Measurements from ENCODE around the gene DHCR7.

DNA sequence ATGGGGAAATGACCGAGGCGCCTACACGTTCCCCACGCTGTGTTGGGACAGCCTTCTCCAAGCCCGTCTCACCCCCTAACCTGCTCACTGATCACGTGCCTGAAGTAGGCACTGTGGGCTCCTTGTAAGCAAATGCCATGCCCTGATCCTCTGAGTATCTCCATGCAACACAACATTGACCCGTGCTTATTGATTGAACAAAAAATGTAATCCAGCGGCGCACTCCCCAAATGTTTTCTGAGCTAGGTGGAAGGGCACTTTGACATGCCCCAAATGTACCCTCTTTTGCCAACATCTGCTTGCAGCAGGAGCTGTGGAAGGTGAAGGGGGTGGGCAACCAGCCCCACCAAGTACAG, 268.3 kb downstream of the CTTN start:
- PRO-cap, 3 experiments = no peak in any of the 3 experiments
- RAMPAGE, long total RNA = no peak
- RRBS, 2 experiments = no CpG with 5 or more reads among the region's 9 CpGs

DNA sequence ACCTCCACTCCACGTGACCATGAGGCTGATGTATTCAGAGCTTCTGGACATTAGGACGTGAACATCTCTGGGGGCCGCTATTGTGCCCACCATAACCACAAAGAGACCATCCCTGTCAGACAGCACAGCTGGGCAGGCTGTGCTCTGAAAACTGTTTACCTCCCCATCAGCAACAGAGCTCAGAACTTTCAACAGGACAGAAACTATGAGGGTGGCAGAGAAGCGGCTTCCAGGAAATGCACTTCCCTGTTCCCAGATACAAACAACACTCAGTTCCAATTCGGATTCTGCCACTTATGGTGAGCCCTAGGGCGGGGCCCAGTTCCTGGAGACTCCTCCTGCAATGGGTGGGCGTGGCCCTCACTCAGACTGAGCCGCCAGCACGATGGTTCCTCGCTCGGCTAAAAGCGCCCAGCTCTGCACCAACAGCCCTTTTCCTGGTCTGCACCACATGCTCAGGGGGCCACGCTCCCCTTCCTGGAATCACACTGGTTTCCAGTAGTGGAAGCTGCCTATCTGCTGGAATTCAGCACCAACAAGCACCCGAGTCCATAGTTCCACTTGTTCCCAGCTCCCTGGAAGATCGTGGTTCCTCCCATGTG, 314.1 kb downstream of the CTTN start:
- PRO-cap, 3 experiments = no peak in any of the 3 experiments
- RAMPAGE, long total RNA = no peak
- RRBS, 2 experiments = no CpG with 5 or more reads among the region's 15 CpGs

- PRO-cap, 3 experiments = no peak in any of the 3 experiments
- RAMPAGE, long total RNA = no peak
- RRBS, 2 experiments = no CpG with 5 or more reads among the region's 25 CpGs
These were observed 421.9 kb downstream of the CTTN start for GRCh38 chr11:70820284-70820619.

DNA sequence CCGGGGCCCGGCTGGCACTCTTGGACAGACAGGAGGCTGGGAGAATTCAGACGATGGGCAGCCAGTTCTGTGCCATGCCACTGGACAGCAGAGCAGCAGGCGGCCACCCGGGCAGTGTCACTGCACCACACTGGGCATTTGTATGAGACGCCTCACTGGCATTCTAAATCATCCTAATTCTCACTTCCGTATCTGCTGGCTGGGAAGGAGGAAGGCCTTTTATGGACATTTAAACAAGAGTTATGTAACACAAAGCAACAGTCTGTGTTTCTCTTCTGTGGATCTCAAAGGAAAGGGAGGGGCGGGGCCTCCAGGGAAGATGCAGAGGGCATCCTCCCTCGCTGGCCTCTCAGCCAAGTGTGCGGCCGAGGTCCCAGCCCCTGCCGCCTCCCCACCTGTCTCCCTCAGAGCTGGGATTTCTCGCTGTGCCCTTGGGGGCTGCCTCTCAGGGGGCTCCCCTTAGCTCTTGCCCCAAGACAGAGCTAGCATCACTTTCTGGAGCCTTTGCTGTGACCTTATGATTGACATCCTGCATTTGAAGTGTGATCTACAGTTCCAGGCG, 350.2 kb downstream of the SHANK2 start:
- PRO-cap, 3 experiments = no peak in any of the 3 experiments
- RAMPAGE, long total RNA = no peak
- RRBS, 2 experiments = 17 to 28% methylated on average over 3 of the region's 14 CpGs

DNA sequence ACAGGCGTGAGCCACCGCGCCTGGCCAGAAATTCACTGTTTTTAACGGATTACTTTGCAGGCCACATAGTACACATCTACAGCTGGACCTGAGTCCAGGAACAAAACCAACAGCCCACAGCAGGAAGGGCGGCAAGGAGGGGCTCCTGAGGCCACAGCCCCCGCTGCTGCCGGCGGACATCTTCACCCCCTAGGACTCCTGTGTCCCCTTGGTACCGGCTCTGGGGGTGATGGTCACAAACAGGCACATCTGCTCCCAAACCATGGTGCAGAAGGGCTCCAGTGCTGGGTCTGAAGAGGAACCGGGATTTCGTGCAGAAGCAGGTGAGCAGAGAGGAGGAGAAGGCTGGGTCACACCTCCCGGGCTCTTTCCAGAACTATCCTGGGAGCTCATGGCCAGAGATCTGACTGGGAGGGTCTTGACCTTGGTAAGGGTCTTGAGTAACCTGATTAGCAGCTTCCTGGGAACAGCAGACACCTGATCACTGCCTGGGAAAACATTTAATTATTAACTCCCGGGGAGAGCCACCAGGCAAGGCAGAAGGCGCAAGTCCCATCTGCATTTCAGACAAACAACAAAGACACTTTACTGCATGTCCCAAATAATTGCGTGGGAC, 99.9 kb downstream of the SHANK2 start:
- PRO-cap, 3 experiments = no peak in any of the 3 experiments
- RAMPAGE, long total RNA = no peak
- RRBS, 2 experiments = 48 to 54% methylated on average over 4 of the region's 15 CpGs

DNA sequence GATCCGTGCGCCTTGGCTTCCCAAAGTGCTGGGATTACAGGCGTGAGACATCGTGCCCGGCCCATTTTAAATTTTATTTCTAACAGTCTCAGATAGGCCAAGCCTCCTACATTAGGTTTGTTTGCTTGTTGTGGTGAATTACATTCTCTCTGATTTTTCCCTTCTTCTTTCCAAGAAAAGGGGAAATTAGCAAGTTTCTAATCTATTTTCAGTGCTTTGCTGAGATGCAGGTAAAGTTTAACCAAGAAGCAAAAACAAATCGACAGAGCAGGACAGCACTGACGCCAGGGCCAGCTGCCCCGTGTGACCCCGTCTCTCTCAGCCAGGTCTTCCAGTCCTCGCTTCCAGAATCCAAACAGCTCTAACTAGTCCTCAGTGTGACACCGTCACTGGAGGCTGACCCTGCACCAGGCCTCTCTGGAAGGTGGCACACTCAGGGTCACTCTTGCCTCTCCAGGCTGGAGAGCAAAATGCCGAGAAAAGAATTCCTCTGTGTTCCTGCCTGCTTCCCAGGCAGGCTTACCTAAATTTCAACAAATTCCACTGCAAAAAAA, 44.9 kb downstream of the SHANK2 start:
- PRO-cap, 3 experiments = no peak in any of the 3 experiments
- RAMPAGE, long total RNA = no peak
- RRBS, 2 experiments = no CpG with 5 or more reads among the region's 12 CpGs

DNA sequence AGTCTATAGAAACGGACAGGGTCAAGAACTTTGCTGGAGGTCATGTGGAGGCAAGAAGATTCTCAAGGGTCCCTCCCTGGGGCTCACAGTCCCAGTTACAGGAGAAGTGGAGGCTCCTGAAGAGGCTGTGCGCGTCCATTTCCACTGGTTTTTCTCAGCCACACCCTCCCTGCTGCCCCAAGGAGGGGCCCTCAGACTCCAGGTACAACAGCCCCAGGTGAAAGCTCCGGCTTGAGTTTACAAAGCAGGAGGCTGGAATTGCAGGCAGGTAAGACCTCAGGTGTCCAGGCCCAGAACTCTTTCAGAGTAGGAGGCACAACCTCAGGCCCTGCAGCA, 3.1 kb downstream of the SHANK2 start:
- PRO-cap, 3 experiments = no peak in any of the 3 experiments
- RAMPAGE, long total RNA = no peak
- RRBS, 2 experiments = no CpG with 5 or more reads among the region's 4 CpGs

GRCh38 chr11:71448253-71449388, at the start of gene DHCR7:
Gene DHCR7 (minus strand): TSS chr11:71448393.
- PRO-cap, 3 experiments = peak in 2 of 3 experiments; most common plus-strand start chr11:71448528 (in 1); most common minus-strand start chr11:71448370 (in 1)
- RAMPAGE, long total RNA = no peak
- RRBS, 2 experiments = 3 to 4% methylated on average over 22 of the region's 83 CpGs

DNA sequence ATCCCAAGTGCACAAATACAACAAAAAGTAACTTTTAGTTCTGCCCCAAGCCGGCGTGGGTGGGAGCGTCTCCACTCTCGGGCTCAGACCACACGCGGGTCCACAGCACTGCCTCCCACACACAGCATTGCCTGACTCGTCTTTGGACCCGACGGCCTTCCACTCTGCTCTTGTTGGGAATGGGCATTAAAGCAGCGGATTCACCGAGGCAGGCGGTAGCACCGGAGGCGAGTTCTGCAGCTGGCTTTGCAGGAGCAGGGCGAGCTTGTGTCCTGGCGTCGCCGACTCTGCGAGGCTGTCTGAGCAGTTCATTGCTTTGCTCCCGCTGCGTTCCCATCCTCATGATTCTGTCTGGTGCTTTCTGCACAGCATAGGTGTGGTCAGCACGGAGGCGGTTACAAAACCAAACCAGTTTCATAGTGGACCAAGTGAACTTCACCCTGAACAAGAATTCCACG, 23.1 kb downstream of the NADSYN1 start:
- PRO-cap, 3 experiments = no peak in any of the 3 experiments
- RAMPAGE, long total RNA = no peak
- RRBS, 2 experiments = 90% methylated on average over 1 of the region's 24 CpGs; no CpG with 5 or more reads in 1 of the 2 experiments

DNA sequence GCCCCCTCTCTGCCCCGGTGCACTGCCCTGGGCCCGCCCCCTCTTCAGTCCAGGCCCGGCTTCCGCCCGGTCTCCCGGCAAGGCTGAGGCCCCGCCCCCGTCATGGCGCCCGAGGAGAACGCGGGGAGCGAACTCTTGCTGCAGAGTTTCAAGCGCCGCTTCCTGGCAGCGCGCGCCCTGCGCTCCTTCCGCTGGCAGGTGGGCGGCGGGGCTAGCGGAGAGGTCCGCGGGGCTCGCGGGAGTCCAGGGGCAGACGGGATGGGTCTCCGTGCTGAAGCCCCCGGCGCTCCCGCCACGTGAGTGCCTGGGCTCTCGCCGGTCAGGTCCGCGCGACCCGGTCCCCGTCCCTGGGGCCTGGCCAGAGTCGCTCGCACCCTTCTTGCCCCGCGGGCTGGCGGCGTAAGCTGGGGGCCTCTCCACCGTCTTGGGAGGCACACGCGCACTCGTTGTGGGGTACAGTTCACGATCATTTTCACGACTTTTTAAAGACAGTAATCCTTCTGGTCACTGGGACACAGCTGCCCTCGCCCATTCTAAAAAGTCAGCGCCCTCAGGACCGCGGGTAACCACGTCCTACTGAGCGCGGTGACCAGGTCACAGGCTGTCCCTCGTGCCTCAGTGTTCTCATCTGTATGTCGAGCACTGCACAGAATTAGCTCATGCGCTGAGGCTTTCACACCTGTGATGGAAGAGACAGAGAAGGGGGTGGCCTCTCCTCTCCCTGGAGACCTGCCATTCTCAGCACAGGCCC, 45.4 kb upstream of the DEFB108B start:
- PRO-cap, 3 experiments = peak in 2 of 3 experiments; most common plus-strand start position 80 of the sequence (in 2); most common minus-strand start position 603 of the sequence (in 1)
- RAMPAGE, long total RNA = start-site peak on the plus strand centred at position 89 of the sequence, 24 bp wide, 54 and 15 reads in 2 replicates
- RRBS, 2 experiments = 4 to 5% methylated on average over 2 of the region's 62 CpGs

DNA sequence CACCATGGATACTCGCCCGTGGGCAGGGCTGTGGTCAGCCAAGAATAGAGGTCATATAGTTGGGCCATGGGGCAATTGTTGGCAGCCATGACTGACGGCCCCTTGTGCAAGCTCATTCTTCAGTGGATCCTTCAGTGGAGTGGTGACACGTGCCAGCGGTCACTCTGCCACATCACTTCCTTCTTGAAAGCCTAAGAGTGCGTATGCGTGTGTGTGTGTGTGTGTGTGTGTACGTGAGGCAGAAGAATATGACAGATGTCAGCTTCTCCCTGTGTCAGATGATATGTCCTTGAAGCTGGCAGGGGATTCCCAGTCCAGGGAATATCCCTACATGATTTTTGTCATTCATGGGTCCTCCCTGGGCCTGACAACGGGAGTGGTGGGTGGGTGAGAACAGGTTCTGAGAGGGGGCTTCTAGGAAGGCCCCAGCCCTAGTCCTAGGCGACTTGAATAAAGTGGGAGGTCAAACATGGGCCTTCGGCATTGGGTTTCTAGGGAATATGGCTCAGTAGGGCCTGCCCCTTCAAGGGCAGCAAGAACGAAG, 1.6 kb upstream of the IL18BP start:
- PRO-cap, 3 experiments = no peak in any of the 3 experiments
- RAMPAGE, long total RNA = no peak
- RRBS, 2 experiments = no CpG with 5 or more reads among the region's 12 CpGs

DNA sequence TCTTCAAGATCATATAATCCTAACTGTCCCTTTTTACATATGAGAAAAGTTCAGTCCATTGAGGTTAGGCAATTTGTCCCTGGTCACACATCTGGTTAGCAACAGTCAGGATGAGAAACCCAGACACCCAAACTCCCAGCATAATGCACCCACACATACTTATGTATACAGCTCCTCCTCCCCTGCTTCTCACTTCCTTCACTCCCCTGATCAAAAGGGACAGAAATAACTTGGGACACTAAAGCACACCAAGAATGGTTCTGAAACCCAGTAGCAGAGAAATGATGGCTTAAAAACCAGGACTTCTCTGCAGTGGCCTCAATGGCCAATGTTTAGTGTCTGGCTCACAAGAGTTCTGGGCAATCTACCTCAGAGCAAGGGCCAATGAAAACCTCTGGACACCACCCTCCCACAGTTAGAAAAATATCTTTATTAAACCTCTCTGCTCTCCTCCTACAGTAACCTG, 11.1 kb downstream of the NUMA1 start:
- PRO-cap, 3 experiments = no peak in any of the 3 experiments
- RAMPAGE, long total RNA = no peak

- PRO-cap, 3 experiments = peak in 1 of 3 experiments; most common minus-strand start chr11:72080216 (in 1)
- RAMPAGE, long total RNA = no peak
- RRBS, 2 experiments = no CpG with 5 or more reads among the region's 14 CpGs
These were observed 521 bp downstream of the NUMA1 start for GRCh38 chr11:72079770-72080271.

GRCh38 chr11:72189475-72190138, 2.3 kb upstream of the FOLR1 start:
- PRO-cap, 3 experiments = no peak in any of the 3 experiments
- RAMPAGE, long total RNA = no peak
- RRBS, 2 experiments = no CpG with 5 or more reads among the region's 3 CpGs

DNA sequence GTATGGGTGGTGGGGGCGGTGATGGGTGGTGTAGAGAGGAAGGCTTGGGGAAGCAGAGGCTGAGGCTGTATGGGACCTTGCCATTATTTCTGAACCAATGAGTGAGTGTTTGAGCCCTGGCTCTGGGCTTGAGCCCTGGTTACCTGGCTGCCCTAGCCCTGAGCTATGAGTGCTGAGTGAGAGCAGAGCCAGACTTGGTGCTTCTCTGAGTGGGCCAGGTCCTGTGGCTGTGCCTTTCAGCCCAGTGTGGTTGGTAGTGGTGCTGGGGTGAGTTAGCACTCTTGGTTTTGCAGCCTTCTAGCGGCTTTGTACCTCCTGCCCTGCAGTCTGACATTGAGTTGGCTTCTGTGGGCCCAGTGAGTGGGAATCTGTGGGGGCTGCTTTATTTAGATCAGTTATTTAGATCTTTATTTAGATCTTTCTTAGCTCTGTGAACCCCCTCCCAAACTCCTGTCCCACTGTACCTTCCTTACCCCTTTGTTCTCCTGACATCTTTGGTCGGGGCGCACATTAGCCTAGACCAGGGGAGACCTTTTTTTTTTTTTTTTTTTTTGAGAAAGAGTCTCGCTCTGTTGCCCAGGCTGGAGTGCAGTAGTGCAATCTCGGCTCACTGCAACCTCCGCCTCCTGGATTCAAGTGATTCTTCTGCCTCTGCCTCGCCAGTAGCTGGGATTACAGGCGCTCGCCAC, 1.2 kb downstream of the INPPL1 start:
- PRO-cap, 3 experiments = no peak in any of the 3 experiments
- RAMPAGE, long total RNA = no peak
- RRBS, 2 experiments = no CpG with 5 or more reads among the region's 10 CpGs

DNA sequence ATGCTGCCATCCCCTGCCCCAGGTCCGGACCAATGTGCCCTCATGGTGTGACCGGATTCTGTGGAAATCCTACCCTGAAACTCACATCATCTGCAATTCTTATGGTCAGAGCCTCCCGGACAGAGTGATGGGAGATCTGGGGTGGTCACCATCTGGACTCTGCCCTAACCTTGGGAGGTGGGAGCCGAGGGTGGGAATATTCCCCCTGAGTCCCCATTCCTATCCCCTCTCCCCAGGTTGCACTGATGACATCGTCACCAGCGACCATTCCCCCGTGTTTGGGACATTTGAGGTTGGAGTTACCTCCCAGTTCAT, 8.8 kb downstream of the INPPL1 start:
- PRO-cap, 3 experiments = no peak in any of the 3 experiments
- RAMPAGE, long total RNA = no peak
- RRBS, 2 experiments = 87 to 89% methylated on average over 1 of the region's 7 CpGs

DNA sequence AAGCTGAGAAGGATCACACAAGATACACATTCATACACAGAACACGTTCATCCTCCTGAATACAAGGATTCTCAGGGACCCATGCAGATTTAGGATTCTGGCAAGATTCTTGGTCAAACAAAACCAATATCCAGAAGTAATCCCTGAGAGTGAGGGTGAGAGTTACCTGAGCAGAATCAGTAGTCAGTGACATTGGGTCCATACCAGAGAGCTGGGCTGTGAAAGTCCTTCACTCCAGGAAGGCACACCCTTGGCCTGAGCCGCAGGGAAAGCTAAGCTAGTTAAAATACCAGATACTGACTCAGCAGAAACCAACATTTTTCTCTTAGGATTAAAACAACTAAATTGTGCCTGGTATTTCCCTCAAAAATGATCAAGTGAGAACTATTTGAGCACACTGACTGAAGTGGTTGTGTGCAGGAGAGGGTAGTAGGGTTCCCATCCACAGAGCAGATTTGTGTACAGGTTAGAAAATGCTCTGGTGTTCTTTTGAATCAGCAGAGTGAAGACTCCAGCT, 100.5 kb upstream of the CLPB start:
- PRO-cap, 3 experiments = no peak in any of the 3 experiments
- RAMPAGE, long total RNA = no peak
- RRBS, 2 experiments = no CpG with 5 or more reads among the region's 2 CpGs

DNA sequence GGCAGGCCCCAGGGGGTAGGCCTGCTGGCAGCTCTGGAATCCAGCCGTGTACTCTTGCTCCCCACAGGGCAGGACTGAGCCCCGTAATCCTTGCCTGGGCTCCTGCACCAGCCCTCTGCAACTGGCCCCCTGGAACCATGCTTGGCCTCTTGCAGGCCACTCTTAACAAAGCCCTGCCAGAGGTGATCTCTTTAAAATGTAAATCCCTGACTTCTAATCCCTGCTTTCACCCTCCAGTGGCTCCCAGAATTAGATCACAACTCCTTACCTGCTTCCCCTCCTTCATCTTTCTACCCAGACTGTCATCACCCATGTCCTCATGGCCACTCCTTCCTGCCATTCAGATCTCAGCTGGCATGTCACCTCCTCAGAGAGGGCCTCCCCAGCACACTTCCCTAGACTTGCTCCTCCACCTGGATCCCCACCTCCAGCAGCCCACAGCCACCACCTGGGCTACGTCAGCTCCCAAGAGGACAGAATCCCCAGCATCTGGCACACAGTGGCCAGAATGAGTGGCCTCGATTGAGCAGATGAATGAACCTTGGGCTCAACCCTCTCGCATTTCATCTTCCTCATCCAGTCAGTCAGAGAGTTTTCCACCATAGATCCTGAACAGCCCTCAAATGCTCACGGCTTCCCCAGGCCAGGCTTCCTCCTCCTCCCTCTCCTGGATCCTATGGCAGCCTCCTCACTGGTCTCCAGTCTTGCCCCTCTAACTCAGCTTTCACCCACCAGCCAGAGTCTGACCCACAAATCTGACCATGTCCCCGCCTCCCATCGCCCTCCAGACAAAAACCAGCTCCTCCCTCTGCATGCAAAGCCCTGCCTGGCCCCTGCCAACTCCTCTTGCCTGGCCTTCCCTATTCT, 32.0 kb upstream of the PDE2A start:
- PRO-cap, 3 experiments = no peak in any of the 3 experiments
- RAMPAGE, long total RNA = no peak
- RRBS, 2 experiments = no CpG with 5 or more reads among the region's 8 CpGs

DNA sequence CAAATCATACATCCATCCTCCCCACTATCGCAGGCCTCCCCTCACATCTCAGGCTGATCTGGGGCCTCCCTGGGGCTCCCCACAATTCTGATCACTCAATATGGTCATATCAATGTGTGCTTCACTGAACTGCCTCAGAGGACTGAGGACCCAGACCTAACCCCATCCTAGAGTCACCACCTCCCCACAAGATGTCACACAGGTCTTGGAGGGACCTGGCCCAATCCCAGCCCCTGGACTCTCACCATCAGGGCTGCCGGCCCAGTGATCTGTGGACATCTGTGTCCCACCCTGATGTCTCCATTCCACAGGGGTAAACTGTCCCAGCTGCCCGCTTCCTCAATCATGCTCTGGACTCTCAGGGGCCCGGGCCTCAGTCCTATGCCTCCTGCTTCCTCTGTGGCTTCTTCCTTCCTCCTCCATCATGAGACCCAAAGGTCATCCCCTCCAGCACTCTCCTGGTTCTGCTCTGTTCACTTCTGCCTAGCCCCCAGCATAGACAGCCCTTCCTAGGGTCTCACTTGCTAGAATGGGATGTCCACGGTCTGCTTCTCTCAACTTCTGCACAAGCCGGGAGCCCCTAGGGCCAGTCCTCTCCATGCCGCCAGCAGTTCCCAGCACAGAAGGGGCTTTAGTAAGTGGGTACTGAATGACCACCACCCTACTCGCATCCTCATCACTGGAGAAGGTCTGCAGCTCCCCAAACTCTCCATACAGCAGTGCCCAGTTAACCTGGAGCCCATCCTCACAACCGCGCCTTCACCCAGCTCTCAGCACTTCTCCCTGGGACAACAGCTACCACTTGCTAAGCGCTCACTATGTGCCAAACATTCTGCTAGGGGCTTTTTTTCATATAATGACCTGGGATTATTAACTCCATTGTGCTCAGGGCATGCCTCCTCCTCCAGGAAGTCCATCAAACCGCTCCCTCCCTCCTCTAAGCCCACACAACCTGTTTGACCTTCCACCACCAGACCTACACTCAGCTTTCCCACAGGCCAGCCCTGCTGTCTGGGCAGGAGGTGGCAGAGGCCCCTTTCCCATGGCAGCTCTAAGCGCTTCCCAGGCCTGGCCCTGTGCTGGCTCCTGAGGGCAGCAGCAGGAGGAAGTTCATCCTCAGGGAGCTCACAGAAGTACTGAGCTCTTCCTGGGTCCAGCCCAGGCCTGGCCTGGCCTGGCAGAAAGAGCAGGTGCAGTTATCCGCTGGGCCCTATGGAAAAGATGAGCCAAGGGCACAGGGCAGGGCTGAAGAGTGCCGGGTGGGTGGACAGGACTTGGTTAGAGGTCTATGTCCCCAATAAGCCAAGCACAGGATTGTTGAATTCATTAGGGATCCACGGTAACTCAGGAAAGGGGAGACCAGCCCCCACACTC, 31.8 kb downstream of the ARAP1 start:
- PRO-cap, 3 experiments = peak in 1 of 3 experiments; most common minus-strand start position 347 of the sequence (in 1)
- RAMPAGE, long total RNA = no peak
- RRBS, 2 experiments = 11 to 13% methylated on average over 2 of the region's 16 CpGs

DNA sequence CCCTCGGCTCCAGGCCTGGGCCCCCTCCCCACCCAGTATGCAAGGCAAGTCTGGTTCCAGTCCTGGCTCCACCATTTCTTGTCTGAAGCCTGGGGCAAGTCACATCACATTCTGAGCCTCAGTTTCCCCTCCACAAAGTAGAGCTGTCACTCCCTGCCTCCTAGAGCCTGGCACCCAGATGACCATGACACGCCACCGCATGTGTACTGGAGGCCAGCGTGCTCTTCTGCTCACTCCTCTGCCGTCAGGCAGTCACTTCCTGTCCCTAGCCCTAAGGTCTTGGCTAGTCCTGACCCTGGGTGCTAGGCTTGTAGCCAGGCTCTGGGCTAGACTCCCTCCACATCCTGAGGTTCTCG, 12.7 kb downstream of the ARAP1 start:
- PRO-cap, 3 experiments = no peak in any of the 3 experiments
- RAMPAGE, long total RNA = no peak
- RRBS, 2 experiments = no CpG with 5 or more reads among the region's 6 CpGs